Thoracic aorta endothelial cell (primary cell): ENCODE data around the genes OR9K2 and OR6C70.

DNA sequence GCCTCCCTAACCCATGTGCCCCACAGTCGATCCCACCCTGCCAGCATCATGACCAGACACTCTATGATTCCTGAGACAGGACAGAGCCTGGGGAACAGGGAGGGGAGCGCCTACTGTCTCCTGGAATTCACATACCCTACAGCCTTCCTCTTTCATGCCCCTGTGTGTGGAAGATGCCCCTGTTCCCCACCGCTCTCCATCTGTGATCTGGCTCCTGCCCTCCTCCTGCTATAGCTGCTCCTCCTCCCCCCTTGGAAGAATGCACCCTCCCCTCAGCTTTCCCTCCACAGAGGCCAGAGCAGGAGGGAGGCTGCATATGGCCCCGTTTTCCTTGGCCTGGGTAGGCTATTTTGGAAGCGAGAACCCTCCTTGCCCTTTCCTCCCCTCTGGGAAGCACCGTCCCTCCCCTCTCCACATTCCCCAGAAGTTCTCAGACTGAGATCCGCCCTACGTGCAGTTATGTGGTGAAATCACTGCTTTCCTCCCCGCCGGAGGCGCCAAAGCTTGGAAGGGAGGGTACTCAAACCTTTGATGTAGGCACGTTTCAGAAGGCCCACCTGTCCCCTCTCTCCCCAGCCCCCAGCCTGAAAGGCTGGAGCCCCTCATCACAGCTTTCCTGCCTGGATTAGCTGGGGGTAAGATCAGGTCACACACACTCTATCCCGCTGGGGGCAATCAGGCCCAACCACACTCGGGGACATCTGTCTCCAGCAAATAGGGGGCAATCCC lies 47.9 kb downstream of the SMUG1 start:
- CAGE, long polyA plus RNA: no peak

DNA sequence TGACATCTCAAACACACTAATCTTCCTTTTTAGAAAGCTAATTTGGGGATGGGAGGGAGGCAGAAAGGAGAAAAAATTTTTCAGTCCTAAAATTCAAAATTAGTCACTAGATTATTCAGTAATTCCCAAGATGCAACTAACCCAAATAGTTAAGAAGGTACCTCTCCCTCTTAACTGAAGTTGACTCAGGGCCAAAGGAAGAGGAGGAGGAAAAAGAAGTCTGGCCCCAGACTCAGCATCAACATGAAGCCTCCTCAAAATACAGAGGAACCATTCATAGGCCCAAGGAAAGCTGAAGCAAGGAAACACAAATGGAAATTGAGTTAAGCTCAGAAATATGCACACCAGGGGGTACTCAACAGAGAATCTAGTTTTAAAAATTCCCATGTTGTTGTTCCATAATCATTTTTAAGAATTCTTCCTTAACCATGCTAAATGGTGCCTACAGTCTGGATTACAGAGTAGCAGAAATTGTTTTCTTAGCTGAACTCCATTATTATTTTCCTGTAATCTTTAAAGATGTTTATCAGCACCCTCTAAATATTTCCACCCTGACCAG lies 21.6 kb downstream of the CBX5 start:
- CAGE, long polyA plus RNA: no peak

GRCh38 chr12:54349103-54349565 lies 15.2 kb downstream of the GPR84 start:
- CAGE, long polyA plus RNA: no peak

GRCh38 chr12:54391001-54391970 lies 6.8 kb upstream of the ZNF385A start:
- CAGE, long polyA plus RNA: no peak

DNA sequence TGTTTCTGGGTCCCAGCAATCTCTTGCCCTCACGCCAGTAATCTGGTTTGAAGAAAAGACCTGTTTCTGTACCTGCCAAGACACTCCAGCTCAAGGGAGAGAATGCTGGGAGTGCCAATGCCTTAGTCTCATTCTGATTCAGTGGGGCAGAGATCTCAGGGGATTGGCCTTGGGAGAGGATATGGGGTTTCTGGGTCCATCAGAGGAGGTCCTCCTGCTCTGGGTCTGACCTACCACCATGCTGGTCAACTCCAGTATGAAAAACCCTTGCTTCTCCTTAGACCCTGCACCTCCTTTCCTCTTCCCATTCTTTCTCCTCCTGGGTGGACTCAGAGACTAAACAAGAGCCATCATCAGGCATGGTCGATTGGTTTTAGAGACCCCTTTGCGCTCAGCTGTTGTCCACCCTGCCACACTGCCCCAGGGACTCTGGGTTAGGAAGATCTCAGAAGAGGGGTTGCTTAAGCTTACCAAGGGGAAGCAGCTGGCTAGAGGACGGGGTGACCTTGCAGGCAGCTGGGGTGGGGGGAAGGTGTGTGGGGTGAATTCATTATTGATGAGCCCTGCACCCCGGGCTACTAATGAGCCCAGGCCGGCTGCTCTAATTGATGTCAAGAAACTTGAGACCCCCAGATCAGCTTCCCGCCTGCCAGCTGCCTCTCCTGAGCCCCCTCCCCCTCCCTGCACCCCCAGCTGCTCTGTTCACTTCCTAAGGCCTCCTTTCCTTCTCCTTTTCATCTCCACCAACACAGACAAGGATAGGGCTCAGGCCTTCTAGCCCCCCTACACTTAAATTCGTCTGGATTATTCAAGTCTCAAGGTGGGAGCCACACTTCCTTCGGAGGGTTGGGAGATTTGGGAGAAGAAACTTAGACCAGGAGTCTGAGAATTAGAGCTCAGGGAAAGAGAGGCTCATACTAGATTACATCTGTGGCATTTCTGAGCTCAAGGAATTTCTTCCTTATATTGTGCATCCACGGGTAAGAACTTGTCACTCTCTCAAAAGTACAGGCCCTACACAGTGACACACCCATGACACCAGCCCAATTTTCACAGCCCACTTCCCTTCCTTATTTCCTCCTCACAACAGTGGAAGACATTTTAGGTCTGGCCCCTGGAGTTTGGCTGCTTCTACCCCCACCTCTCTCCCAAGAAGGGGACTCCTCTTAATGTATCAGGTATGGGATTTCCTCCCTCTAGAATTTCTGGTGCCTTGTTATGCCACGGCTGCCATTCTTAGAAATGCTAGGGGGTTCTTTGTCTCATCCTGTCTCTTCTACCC lies 8.8 kb upstream of the ZNF385A start:
- CAGE, long polyA plus RNA: no peak

- CAGE, long polyA plus RNA: no peak
These were observed 11.4 kb upstream of the ZNF385A start for GRCh38 chr12:54395530-54396707.

GRCh38 chr12:54417990-54418726 lies 908 bp downstream of the ITGA5 start:
- CAGE, long polyA plus RNA: no peak

- CAGE, long polyA plus RNA: no peak
These were observed 1.1 kb upstream of the ITGA5 start for GRCh38 chr12:54420298-54420445.

DNA sequence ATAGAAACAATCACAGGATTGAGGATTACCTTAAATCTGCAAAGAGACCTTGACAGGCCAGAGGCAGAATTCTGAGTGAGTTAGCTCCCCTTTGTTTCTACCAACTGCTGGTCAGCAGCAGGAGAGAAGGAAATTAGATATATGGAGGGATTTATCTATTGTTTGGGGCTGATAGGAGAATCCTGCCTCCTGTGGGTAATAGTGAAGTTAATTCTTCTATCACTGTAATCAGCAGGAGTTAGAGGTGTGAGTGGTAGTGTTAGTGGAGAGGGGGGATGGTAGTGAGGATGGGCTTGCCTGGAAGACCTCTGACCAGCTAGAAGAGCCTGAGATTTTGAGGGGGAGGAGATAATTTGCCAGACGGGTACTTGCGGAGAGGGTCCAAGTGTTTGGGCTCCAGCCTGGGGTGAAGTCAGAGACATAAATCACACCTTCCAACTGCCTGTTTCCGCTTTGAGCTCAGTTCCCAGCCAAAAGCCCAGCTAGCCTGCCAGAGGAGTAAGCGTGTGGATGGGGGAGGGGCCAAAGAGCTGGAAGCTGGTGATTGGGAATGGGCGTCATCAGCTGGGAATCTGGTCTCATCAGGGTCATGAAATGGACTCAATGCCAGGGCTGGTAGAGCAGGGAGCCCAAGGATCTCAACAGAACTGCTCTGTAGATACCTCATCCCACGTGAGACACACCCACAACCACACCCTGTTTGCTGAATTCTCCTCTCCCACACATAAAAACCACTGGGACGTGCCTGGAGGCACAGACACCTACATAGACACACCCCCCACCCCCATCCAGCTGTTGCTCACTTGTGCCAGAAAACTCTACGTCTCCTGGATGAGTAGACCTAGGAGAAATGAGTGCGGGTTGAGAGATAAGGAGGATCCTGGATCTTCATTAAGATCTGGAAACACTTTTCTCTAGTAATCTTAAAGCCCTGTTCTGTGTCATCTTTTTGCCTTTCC lies 13.1 kb upstream of the ITGA5 start:
- CAGE, long polyA plus RNA: no peak

- CAGE, long polyA plus RNA: no peak
These were observed 6.6 kb upstream of the TESPA1 start for GRCh38 chr12:54991084-54991716.

DNA sequence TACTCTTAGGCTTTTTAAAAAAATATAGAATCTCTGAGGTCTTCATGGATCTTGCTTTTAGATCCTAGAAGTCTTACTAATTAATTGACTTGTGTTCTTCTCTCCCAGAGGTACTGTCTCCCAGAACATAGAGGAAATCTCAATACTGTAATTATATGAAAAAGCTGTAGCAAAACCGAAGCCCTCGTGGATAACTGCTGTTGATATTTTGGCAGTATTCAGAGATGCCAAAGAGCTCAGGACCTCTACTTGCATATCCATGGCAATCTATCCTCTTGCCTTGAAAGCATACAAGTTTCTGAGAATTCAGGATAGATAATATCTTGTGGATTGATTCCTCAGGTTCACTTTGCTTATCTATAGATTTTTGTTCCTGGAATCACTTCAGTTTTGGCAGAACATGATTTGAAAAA lies at the start of gene OR9K2:
TSS of gene OR9K2 (plus strand) at position 232 of the 413 bp plus-strand sequence.
- CAGE, long polyA plus RNA: no peak

DNA sequence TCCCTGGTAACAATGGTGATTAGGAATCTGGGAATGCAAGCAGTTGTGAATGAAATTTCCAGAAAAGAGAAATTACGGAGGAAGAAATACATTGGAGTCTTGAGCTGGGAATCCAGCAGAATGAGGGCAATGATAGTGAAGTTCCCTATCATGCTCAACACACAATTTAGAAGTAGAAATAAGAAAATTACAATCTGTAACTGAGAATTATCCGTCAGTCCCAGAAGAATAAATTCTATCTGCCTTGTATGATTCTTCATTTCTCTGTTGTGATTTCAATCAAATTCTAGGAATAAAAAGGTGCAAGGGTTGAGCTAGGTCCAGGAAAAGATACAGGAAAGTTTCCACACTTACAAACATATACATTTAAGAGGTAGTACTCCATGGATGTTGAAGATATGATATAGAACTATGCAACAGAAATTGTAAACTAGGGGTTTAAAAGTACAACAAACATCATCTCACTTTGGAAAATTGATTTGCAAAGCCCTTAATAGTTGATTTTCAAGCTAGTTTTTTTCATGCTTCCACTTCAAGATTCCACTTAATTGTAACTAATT lies at the start of gene OR6C70:
TSS of gene OR6C70 (minus strand) at position 260 of the 560 bp plus-strand sequence.
- CAGE, long polyA plus RNA: no peak

GRCh38 chr12:55483759-55484111 lies 8.4 kb upstream of the OR6C68 start:
- CAGE, long polyA plus RNA: no peak

GRCh38 chr12:55642623-55643015 lies 5.9 kb downstream of the OR10P1 start:
- CAGE, long polyA plus RNA: no peak

DNA sequence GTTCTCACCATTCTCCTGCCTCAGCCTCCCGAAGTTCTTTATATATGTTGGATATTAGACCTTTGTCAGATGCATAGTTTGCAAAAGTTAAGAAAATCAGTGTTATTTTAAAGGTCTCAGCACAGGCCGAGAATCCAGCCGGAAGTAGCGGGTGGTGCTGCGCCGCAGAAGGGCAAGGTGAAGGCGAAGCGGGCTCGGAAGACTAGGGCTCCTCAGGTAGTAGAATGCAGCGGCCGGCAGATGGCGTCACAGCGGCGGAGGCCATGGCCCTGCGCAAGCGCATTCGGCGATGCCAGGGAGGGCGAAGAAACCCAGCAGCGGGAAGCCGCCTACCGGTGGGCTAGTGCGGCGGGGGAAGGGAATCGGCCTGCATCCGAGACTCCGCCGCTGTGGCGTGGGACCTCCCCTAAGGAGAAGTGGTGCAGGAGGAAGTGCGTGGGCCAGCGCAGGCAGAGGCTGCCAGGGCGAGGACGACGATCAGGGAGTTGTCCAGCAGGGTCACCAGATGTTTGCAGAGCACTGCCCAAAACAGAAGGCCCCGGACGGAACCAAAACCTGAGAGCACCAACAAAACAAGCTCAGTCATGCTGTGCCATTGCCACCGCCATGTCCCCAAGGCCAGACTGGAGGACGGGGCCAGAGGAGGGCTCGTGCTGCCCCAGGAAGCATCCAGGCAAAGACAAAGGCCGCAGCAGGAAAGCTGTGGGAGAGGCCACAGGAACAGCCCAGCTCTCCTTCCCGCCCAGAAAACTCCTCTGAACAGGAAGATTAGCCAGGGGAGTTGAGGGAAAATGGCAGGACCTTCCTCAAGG lies 9.6 kb downstream of the OR10P1 start:
- CAGE, long polyA plus RNA: no peak

- CAGE, long polyA plus RNA: no peak
These were observed 7.9 kb upstream of the METTL7B start for GRCh38 chr12:55673530-55674120.

DNA sequence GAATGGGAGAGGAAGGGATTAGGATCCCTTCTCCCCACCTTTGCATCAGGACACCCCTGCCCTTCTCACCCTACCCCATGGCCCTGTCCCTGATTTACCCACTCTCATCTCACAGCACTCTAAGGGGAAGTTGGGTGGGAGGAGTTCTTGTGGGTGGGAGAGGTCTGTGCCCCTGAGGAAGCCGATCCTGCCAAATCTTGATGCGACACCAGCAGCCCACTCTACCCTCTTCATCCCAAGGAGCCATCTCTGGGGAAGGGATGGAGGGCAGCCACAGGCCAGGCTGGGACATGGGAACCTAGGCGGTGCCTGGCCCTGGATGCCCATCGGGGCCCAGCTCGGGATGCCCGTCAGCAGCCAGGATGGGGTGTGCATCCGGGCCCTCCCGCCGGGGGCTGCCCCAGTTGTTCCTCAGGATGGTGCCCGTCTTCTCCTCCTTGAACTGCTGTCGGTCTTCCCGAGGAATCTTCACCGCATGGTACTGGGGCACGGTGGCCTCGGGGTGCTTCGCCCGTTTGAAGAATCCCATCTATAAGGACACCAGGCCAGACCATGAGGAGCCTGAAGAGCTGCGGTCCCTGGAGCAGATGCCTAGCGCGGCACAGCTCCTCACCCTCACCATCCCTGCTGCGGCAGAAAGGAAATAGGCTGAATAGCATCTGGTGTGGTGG lies 3.4 kb downstream of the METTL7B start:
- CAGE, long polyA plus RNA: no peak

- CAGE, long polyA plus RNA: no peak
These were observed 6.9 kb downstream of the ITGA7 start for GRCh38 chr12:55700745-55701191.

- CAGE, long polyA plus RNA: no peak
These were observed 1.5 kb downstream of the ITGA7 start for GRCh38 chr12:55706115-55706696.

DNA sequence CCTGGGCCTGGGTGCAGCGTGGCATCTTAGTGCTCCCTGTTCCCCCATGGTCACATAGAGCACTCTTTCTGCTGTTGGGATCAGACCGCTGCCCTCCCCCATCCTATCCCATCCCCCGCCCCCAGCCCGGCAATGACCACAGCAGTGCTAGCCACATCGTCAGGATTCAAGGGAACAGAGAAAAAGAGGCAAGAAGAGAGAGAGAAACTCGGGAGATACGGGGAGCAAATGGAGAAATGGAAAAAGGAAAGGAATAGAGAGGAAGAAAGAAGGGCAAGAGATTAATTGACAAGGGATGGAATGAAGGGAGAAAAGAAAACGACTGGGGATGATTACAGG lies 576 bp upstream of the ITGA7 start:
- CAGE, long polyA plus RNA: no peak